ENCODE results near the gene SMIM30.

DNA sequence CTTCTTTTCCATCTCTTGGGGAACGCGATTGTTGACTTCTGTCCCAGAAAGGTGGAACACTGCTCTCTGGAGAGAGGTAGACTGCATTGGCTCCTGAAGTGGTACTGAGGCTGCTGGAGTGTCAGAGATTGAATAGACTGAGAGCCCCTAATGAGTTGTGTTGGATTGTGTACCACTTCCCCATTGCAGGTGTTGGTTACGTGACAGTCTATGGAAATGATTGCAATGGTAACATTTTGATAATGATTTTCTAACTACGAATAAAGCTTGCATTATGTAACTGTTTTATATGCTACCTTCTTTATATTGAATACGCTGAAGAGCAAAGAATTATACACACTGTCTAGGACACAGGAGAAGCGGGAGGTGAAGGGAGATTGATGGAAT lies 1.0 kb upstream of the BMT2 start:
- PRO-cap: no peak

GRCh38 chr7:113118042-113118732 lies at the start of gene SMIM30:
TSS of gene SMIM30 (minus strand) at chr7:113118554.
- PRO-cap: bidirectional peak, plus-strand start at chr7:113118256, minus-strand start at chr7:113118139; bidirectional peak, plus-strand start at chr7:113118671, minus-strand start at chr7:113118554

GRCh38 chr7:113263527-113264203 lies 145.3 kb upstream of the SMIM30 start:
- PRO-cap: no peak

DNA sequence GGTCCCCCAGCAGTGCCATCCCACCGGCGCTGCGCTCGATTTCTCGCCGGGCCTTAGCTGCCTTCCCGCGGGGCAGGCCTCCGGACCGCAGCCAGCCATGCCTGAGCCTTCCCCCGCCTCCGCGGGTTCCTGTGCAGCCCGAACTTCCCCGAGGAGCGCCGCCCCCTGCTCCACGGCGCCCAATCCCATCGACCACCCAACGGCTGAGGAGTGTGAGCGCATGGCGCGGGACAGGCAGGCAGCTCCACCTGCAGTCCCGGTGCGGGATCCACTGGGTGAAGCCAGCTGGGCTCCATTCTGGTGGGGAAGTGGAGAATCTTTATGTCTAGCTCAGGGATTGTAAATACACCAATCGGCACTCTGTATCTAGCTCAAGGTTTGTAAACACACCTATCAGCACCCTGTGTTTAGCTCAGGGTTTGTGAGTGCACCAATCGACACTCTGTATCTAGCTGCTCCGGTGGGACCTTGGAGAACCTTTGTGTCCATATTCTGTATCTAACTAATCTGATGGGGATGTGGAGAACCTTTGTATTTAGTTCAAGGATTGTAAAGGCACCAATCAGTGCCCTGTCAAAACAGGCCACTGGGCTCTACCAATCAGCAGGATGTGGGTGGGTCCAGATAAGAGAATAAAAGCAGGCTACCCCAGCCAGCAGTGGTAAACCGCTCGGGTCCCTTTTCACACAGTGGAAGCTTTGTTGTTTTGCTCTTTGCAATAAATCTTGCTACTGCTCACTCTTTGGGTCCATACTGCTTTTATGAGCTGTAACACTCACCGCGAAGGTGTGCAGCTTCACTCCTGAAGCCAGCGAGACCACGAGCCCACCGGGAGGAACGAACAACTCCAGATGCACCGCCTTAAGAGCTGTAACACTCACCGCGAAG lies 325.1 kb downstream of the PPP1R3A start:
- PRO-cap: no peak

- PRO-cap: unidirectional peak, plus-strand start at chr7:113742901
Measured at GRCh38 chr7:113742790-113743516, 175.9 kb downstream of the PPP1R3A start.

GRCh38 chr7:114415924-114416622 lies 1.5 kb downstream of the FOXP2 start:
- PRO-cap: no peak

- PRO-cap: no peak
Measured at GRCh38 chr7:114916426-114917032, 5.4 kb upstream of the MDFIC start.

DNA sequence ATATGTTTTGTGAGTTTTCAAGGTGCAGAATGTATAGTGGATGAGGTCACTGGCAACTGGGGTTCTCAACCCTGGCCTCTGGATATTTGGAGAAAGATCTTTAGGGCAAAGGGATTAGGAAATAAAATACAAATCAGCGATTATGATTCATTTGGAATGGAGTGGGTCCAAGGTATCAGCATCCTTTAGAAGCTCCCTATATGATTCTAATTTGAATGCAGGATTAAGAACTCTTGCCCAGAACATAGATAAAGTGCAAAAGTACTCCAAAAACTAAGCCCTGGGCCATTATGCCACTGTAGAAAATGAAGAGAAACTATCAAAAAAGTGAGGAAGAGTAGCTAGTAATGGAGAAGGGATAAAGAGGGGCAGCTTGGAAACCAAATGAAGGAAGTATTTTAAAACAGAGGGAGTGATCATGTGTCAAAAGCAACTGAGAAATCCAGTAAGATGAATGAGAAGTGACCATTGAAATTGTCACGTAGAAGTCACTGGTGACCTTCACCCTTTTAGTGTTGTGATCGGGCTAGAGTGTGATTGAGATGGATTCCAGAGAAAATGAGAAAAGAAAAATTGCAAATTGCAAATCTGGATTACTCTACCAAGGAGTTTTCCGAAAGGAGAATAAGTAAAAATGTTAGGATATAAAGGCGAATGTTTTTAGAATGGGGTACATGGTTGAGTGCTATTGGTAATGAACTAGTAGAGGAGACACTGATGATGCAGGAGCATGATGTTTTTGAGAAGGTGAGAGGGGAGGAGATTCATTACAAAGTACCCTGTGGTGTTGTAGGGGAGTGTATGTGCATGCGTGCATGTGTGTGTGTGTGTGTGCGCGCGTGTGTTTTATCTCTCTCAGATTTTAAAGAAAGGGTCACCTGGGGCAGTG lies 74.9 kb downstream of the MDFIC start:
- PRO-cap: no peak

GRCh38 chr7:115145418-115145846 lies 223.5 kb downstream of the MDFIC start:
- PRO-cap: no peak

DNA sequence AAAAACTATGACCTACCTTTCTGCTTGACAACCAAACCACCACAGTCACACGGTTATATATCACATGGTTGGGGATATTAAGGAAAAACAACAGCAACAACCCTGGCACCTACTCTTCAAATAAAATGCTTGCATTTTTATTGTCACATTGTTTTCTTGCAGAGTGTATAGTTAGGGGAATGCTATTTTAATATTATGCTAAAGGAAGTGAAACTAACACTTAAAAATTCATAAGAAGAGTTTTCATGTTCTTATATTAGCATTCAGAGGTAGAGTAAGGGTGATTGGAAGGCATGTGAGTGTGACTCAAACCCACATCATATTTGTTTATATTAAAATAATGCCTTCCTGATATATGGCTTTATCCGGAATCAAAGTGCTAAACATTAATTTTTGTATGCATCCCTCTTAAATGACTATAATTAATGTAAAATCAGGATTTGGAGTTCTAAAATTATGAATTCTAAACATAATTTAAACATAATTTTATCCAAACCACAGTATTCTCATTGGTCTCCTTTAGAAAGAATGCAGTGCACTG lies 59.7 kb upstream of the TES start:
- PRO-cap: no peak

DNA sequence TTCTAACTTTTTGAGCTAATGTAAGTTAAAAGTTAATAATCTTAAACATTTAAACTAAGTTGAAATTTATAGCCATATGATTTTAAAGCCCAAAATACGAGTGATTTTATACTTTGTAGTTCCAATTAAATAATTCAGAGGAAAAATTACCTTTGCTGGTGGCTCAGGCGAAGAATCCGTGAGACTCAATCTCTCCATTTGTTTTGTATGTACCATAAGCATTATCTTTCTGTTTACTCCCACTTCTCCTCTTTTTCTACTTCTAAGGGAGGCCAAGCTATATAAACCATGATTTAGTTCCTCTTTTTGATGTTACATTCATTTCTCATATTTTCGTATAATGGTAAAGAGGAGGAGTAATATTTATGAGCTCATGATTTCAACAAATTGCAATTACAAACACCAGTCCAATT lies 50.7 kb upstream of the TES start:
- PRO-cap: no peak

DNA sequence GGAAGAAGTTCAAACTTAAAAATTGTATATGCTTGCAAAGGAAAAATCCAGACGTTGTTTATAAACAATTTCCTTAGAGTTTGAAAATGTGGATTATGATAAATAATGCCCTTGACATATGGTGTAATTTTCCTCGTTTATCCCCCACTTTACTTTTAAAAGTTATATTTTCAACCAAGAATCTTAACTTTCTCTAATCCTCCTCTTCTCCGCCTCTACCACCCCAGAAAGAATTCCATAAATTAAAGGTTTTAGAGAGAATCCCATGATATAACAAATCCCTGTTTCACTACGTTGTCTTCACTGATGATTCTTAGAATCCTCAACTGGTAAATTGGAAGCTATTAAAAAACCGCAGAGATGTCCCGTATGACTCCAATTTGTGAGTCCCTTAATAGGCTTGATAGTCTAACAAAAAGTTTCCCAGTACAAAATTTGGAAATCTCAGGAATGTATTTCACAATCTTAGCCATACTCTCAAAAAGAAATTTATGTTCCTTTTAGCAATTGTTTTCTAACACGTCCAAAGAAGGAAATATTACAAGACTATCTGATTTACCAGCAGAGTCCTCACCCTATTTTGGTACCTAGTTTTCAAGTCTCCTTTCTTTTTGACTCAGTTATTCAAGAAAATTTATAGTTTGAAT lies 2.4 kb downstream of the TES start:
- PRO-cap: no peak

DNA sequence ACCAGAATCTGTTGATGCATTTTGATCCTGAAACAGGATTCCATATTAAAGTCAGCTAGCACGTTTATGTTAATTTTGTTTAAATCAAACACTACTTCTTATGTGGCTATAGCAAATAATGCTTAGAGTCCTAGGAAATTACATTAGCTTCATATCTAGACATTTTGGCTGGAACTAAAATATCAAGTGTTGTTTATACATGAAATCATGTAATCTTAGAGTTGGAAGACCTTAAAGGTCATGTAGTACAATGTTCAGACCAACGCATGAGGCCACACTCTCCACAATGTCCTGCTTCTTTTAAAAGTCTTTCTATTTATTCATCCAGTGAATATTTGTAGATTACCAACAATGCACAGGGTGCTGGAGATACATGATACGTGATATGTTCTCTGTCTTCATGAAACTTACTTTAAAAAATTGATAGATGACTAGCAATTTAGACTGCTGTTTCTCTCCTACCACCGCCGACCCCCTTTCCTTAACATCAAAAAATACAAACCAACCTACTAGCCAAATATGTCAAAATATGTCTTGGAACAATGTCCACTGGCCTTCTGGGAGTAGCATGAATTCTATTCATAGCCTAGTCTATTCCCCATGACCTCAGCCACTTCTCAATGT lies 59.7 kb upstream of the CAV2 start:
- PRO-cap: no peak

DNA sequence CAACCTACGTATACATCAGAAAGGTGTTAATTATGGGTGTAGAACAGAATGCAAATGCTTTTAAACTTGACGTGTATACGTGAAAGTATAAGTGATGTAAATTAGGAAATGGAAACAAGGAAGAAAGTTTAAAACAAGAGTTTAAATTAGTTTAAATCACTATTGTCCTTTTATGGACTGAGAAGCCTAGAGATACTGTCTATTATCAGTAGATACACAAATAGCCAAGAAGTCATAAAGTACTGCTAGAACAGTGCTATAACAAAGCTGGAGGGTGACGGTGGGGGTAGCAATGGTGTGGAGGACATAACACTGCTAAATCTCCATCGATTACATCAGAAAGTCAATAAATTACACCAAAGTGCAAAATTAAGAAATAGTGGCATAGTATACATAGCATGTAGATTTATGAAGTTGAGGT lies 50.1 kb upstream of the CAV2 start:
- PRO-cap: no peak

GRCh38 chr7:116499837-116500912 lies 637 bp downstream of the CAV2 start:
- PRO-cap: no peak

- PRO-cap: no peak
Measured at GRCh38 chr7:116501951-116502933, 2.7 kb downstream of the CAV2 start.

- PRO-cap: no peak
Measured at GRCh38 chr7:116525804-116526971, 1.4 kb downstream of the CAV1 start.

DNA sequence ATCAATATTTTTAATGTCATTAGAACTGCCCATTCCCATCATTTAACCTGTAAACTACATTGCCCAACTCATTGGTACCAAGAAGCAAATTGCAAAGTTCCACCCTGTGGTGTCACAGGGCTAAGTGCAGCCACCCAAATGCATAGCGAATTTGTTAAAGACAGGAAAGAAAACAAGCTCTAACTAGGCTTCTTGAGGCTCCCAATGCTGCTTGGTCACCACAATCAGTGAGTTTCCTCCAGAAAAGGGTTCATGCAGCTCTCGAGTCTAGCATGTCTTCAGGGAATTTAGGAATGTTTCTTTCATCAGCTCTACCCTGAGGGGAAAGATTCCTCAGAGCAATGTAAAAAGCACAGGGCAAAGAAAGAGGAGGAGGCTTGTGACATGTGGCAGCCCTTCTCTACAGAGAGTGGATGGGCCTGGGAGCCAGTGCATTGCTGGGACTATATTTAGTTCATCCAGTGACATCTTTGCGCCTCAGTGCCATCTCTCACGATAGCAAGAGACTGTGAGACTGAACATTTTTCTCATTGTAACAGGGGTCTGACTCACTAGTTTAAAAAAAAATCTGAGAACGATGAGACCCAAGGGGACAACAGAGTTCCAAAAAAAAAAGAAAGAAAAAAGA lies 58.1 kb downstream of the CAV1 start:
- PRO-cap: no peak

DNA sequence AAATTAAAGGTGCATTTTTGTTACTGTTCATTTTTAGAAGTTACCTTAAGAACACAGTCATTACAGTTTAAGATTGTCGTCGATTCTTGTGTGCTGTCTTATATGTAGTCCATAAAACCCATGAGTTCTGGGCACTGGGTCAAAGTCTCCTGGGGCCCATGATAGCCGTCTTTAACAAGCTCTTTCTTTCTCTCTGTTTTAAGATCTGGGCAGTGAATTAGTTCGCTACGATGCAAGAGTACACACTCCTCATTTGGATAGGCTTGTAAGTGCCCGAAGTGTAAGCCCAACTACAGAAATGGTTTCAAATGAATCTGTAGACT lies 90.8 kb upstream of the CAPZA2 start:
- PRO-cap: no peak

- PRO-cap: bidirectional peak, plus-strand start at chr7:116953810, minus-strand start at chr7:116953746
Measured at GRCh38 chr7:116953578-116954186, 381 bp downstream of the ST7 start.